ENCODE measurements around a stretch of chr17.

- RAMPAGE, long total RNA = no peak
- RRBS = no CpG with 5 or more reads among the region's 27 CpGs
Measured at GRCh38 chr17:78125112-78125654, 3.4 kb downstream of the TMC6 start.

DNA sequence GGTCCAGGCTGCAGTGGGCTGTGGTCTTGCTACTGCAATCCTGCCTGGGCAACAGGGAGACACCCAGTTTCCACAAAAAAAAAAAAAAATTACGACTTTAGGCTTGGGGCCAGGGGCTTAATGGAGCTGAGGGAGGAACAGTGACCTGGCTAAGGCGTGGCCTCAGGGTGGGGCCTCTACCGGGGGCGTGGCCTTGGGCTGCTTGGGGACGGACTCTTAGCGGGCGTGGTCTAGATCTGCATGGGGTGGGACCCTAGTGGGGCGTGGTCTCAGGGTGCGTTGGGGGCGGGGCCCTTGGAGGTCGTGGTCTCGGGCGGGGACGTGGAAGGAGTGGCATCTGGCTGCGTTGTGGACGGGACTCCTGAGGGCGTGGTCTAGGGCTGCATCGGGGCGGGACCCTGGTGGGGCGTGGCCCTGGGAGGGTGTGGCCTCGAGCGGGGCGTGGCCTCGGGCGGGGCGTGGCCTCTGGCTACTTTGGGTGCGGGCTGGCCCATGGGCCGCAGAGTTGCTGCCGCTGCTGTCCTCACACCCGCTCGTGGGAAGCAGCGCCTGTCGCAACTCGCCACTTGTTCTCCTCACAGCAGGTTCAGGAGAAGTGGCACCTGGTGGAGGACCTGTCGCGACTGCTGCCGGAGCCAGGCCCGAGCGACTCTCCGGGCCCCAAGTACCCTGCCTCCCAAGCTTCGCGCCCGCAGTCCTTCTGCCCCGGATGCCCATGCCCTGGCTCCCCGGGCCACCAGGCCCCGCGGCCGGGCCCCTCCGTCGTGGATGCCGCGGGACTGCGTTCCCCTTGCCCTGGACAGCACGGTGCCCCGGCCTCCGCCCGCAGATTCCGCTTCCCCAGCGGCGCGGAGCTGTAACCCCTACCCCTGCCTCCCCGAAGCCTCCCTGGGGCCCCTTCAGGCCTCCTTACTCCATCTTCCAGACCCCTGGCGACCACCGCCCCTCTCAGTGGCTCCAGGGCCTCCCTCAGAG lies 5.6 kb upstream of the C17orf99 start:
- RAMPAGE, long total RNA = no peak
- RRBS = 37% methylated on average over 13 of the region's 64 CpGs

DNA sequence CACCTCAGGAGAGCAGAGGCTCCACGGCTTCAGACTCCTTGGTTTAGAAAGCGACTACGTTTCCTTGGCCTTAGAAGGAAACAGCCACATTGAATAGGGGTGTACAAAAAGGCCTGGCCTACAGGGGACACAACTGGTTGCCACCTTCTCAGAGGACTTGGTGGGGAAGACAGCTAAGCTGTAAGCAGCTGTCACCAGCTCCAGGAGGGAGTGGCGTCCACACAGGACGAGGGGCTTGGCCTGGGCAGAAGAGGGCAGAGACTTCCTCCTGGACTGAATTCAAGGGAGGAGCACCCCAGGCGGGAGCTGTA lies 569 bp downstream of the TK1 start:
- RAMPAGE, long total RNA = no peak
- RRBS = no CpG with 5 or more reads among the region's 6 CpGs

- RAMPAGE, long total RNA = no peak
- RRBS = no CpG with 5 or more reads among the region's 17 CpGs
Measured at GRCh38 chr17:78250663-78251251, 19.3 kb downstream of the TMEM235 start.

GRCh38 chr17:78257739-78258441 lies 26.5 kb downstream of the TMEM235 start:
- RAMPAGE, long total RNA = no peak
- RRBS = no CpG with 5 or more reads among the region's 18 CpGs

DNA sequence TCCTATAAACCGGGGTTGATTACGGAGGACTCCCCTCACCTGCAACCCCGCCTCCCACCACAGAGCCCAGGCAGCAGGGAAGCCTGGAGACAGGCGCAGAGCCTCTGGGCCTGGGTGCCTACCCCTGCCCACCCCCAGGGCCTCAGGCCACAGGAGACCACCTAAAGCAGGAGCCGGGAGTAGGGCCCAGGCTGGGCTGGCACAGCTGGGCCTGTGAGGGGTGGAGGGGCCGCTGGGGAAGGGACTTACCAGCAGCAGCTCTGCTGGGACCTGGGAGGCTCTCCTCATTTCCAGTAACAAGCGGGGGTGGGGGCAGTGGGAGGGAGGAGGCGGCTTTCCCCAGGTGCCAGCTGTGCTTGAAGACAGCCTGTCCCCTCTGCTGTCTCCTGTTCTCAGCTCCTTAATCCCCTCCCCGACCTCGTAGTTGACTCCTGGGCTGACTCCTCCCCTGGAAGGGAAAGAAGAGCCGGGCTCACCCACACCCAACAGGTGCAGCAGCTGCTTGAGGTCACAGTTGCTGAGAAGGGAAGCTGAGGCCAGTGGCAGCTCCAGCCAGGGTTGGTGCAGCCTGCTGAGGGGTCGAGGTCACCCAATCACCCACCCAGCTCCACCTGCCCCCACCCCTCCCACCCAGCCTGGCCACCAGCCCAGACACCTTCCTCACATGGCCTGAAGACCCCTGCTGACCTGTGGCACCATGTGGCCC lies 46.9 kb downstream of the TMEM235 start:
- RAMPAGE, long total RNA = no peak
- RRBS = no CpG with 5 or more reads among the region's 12 CpGs

- RAMPAGE, long total RNA = no peak
- RRBS = 18% methylated on average over 9 of the region's 23 CpGs
Measured at GRCh38 chr17:78315271-78316332, 44.3 kb downstream of the SOCS3 start.

DNA sequence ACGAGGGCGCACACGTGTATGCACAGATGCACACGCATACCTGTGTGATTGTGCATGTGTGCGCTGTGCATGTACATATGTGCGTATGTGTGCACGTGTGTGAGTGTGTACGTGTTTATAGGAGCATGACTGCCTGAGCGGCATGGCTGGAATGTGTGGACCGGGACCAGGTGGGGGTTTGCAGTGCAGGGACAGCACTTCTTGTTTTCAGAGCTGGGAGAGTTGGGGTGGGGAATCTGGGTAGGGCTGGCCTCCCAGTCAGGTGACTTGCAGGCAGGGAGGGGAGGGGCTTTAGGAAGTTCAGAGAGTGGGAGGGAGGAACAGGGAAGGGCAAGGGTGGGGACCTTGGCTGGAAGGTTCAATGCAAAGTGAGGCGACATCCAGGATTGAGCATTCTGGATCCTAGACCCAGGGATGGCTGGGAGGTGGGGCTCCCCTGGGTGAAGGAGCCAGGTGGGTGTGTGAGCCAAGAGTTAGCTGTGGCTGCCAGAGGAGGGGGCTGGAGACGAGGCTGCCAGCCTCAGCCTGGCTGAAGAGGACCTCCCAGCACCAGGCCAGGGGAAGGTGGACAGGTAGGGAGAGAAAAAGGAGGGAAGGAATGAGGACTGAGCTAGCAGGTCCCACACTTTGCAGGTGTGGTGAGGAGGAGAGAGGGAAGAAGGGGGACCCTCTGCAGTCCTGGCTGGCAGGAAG lies 42.3 kb downstream of the SOCS3 start:
- RAMPAGE, long total RNA = no peak
- RRBS = no CpG with 5 or more reads among the region's 12 CpGs

DNA sequence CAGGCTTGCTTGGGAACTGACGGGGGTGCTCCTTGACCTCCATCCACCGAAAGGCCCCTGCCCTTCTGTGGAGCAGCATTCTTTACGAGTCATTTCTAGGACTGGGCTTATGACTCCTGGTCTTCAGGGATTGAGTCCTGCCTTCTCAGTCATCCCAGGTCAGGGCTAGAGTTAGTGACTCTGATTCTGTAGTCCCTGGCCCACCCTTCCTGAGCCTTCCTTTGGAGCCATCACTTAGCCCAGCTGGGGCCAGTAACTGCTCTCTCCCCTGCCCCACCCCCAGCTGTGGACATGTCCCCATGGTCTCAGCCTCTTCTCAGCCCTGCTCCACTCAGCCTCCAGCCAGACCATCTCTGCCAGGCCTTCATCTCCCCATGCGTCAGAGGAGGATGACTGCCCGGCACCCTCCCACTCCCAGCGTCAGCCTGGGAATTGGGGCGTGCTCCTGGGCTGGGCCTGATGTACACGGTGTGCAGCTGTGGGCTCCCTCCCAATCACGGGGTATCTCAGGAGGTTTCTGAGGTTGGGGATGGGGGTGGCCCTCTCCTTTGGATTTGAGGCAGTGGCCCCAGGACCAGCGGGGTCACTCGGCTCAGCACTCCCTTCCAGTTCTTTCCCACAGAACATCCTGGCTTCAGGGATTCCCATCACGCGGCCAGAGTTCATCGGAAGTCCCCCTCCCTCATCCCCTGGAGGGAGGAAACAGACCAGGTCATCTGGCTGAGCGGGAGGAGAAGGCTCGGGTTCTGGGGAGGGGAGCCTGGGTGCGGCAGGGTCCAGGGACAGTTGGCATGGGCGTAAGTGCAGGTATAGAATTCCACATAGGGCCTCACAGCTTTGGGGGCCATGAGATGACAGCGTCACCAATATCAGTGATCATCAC lies 37.0 kb downstream of the SOCS3 start:
- RAMPAGE, long total RNA = no peak
- RRBS = no CpG with 5 or more reads among the region's 19 CpGs

DNA sequence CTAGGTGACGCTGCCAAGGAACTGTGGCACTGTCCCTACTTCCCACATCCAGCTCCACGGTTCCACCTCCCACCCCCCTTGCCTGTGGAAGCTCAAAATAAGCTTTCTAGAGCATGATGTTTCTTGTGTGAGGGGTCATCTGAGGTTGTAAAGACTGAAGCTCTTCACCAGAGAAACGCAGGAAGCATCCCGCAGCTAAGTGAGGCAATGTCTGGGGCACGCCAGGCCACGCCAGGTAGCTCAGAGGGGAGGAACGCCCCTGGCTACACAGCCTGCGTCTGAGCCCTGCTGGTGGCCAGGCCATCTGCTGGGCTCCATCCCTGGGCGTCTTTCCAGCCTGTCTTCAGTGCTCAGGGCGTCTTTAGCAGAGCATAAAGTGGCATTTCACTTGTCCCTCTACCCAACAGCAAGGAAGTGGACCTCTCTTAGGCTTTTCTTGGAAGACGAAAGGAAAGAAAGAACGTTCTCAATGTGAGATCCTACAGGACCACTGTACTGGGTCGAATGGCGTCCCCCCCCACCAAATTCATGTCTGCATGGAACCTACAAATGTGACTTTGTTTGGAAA lies 15.2 kb downstream of the SOCS3 start:
- RAMPAGE, long total RNA = no peak
- RRBS = no CpG with 5 or more reads among the region's 14 CpGs

- RAMPAGE, long total RNA = no peak
- RRBS = 7% methylated on average over 2 of the region's 20 CpGs
Measured at GRCh38 chr17:78351382-78352158, 8.3 kb downstream of the SOCS3 start.

GRCh38 chr17:78381289-78382431 lies 3.2 kb downstream of the PGS1 start:
- RAMPAGE, long total RNA = no peak
- RRBS = no CpG with 5 or more reads among the region's 19 CpGs

DNA sequence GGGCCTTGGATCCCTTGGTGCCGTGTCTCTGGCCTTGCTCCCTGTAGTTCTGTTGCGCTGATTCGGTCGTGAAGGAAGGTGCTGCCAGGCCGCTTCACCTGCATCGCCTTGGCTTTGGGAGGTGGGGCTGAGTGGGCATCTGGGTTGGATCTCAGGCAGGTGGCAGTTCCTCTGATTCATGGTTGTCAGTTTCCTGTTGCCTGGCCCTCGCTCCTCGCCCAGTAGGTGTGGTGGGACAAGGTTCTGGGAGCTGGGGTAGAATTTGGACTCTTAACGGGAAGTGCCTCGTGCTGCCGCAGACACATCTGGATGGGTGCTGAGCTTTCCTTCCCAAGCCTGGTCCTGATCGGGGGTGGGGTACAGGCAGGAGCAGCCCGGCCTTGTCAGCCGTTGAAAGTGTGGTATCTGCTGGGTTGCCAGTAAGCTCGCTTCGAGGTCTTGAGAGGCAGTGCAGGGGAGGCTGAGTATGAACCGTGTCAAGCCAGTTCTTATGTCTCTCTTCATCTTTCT lies 30.2 kb downstream of the PGS1 start:
- RAMPAGE, long total RNA = no peak
- RRBS = no CpG with 5 or more reads among the region's 17 CpGs

DNA sequence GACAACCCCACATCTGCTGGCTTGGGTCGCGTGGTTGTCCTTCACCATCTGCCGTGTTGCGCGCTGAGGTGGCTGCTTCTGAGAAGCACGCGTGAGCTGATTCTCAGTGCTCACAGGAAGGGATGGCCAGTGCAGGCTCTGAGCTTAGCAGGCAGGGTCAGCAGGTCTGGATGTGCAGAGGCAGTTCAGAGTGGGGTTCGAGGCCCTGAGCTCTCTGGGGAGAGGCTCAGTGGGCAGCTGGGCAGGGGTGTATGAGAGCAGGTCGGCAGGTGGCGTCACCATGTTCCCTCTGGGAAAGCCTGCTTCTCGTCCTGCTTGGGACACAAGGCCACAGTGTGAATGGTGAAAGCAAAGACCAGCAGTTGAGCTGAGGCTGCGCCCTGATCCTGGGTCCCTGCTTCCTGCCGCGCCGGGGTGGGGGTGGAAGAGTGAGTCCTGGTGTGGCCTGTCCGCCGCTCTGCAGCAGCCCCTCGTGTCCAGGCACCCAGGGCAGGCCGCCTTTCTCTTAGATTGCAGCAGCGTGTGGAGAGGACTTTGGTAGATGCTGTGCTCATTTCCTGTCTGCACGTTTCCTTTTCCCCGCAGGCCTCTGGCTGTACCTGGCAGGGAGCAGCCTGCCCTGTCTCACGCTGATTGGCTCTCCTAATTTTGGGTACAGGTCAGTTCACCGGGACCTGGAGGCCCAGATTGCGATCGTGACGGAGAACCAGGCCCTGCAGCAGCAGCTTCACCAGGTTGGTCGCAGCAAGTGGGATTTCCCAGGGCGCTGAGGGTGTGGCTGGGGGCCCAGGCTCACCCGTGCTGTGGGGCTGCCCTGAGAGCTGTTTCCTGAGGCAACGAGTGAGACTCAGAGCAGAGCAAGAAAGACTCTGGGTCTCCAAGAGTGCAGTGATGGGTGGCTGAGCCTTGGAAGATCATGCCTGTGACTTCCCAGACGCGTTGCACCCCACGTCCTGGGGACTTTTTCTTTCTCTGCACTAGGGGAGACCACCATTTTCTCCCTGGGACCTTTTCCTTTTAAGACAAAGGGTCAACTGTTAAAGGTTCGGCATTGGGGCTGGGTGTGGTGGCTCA lies 36.2 kb downstream of the PGS1 start:
- RAMPAGE, long total RNA = no peak
- RRBS = no CpG with 5 or more reads among the region's 35 CpGs

DNA sequence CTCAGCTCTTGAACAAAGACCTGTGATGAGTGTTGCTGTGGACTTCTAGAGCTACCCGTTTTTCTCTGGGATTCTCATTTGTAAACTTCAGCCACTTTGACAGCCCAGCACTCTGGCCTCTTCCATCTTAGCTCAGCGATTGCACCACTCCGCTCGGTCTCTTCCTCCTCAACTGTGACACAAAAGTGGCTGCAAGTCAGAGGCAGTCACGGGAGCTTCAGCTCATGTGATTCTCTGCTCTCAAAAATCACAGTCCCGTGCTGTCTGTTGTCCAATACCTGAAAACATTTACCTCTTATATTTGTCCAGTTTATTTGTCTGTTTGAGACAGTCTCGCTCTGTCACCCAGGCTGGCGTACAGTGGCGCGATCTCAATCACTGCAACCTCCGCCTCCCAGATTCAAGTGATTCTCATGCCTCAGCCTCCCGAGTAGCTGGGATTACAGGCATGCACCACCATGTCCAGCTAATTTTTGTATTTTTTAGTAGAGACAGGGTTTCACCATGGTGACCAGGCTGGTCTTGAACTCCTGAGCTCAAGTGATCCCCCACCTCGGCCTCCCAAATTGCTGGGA lies 75.8 kb upstream of the DNAH17 start:
- RAMPAGE, long total RNA = no peak
- RRBS = no CpG with 5 or more reads among the region's 13 CpGs

DNA sequence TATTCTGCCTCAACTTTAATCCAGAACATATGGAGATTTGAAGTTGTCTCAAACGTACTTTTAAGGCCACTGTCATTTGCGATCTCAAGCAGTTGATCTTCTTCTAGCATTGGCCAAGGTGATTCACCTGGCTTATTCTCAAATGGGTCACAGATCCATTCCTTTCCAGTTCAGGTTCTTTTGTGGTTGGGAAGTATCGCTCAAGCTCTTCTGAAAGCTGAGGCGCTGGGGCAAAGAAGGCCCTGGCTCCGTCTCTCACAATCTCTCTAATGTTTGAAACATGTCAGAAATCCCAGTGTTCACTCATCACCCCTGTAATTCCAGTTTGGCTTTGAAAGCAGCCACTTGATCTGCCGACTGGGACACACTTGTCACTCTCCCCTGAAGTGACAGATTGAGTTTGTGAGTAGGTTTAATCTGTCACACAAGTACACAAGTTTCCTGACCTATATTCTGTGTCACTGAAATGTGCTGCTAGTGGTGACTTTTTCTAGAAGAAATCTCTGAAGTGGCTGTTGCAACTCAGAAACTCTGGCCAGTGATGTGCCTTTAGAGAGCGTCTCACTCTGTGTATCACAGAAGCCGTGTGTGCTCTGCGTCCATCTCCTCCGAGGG lies 94.6 kb downstream of the CYTH1 start:
- RAMPAGE, long total RNA = no peak
- RRBS = no CpG with 5 or more reads among the region's 10 CpGs

DNA sequence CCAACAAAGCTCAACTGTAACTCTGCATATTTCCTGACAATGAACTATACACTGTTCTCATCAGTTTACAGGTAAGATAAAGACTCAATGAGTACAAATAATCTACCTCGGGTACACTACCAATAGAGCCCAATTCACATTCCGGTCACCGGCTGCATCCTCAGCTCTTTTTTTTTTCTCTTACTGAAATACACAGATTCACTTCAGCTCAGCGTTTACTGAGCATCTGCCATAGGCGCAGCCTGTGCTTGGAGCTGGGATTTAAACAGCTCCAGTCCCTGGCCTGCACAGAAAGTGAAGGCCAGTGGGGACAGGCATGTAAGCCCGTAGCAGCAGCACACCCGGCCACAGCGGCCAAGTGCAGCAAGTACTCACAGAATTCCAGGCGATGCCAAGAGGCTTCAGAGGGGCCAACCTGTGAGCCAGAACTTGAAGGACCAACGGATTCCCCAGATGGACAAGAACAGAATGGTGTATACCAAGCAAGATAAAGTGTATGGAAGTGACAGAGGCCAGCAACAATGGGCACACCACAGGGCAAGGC lies 48.7 kb downstream of the CYTH1 start:
- RAMPAGE, long total RNA = no peak
- RRBS = no CpG with 5 or more reads among the region's 10 CpGs

DNA sequence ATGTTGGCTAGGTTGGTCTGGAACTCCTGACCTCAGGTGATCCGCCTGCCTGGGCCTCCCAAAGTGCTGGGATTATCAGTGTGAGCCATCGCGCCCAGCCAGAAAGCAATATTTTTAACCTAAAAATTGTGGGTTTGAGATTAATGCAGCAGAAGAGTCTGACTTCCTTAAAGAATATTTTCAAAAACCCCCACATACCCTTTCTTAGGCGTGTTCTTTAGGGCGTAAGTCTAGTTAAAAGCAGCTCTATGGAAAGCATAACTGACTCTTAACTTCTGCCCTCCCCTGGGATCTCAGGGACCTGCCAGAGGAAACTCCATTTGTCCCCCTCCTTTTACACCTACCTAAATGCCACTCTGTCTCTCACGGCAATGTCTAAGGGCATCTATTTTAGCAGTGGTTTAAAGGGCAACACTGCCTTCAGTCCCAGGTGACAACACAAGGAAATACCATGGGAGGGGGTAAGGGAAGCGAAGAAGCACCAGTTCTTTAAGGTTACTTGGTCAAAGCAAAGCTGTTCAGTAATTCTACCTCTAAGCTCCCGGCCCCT lies 47.4 kb downstream of the CYTH1 start:
- RAMPAGE, long total RNA = no peak
- RRBS = 50% methylated on average over 1 of the region's 8 CpGs

GRCh38 chr17:78735190-78735867 lies 46.7 kb downstream of the CYTH1 start:
- RAMPAGE, long total RNA = no peak
- RRBS = 72% methylated on average over 1 of the region's 12 CpGs

DNA sequence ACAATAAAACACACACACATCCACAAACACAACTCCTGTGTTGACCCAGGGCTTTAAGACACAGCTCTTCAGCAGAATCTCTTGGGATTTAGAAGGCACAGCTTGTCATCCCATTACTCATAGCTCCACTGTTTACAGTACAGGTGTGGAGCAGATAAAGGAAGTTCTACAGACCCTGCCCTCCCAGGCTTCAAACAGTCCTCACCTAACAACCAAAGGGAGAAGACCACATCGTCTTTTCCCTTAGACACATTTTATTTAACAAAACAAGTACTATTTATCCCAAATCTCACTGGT lies 46.3 kb downstream of the CYTH1 start:
- RAMPAGE, long total RNA = no peak
- RRBS = no CpG with 5 or more reads among the region's 1 CpG

All from cardiac muscle cell (in vitro differentiated cells and primary cell).